Endothelial cell of umbilical vein (primary cell): ENCODE data around the genes ZMAT5 and MORC2.

DNA sequence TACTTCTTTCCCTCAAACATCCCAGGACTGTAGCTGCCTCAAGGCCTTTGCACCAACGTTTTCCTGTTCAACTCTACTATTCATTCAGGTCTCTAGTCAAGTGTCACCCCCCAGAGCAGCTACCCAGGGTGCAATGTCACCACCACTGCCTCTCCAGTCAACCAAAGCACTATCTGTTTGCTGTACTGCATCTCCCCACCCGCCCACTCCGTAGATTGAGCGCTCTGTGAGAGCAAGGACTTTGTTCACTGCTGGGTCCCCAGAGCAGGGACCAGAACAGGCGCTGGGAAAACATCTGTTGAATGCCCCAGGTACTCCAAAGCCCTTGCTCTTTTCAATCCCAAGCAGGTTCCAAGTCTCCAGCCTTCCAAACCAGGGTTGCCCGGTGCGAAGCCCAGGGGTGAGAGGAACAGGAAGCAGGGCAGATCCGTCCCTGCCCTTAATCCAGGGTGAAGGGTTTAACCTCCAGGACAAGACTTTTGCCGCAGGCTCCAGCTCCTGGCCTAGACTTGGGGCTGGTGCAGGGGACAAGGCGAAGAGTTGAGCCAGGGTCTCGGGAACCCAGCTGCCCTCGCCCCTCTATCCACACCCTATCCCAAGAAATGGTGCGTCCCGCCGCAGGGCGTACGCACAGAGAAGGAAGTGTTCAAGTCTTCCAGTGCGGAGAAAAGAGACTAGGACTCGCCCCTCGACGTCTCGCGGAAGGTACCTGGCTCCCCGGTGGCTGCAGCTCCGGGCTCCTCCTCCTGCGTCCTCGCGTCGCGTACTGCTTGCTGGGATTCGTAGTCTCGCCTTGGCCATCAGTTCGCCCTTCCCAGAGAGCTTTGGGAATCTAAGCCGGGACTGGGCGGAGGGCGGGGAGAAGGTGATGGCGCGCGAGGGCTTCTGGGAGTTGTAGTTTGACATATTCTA lies at the start of gene ZMAT5:
Gene ZMAT5, minus strand, starts transcription at position 768 of the 912 bp plus-strand sequence.
- PRO-cap, result unidirectional peak, minus-strand start at position 644 of the sequence; unidirectional peak, minus-strand start at position 768 of the sequence; bidirectional peak, plus-strand start outside the sequence, minus-strand start at position 826 of the sequence
CAGE:
- cytosol, long polyA minus RNA, result start-site peak on the minus strand centred at position 741 of the sequence, 15 bp wide, 8 reads
- cytosol, long polyA plus RNA, result start-site peak on the minus strand centred at position 769 of the sequence, 116 bp wide, 429 and 423 reads in 2 replicates
- long polyA plus RNA, result start-site peak on the minus strand centred at position 789 of the sequence, 91 bp wide, 115 and 217 reads in 2 replicates
- nucleus, long polyA minus RNA, result start-site peak on the minus strand centred at position 758 of the sequence, 34 bp wide, 43 reads
- nucleus, long polyA plus RNA, result no peak

DNA sequence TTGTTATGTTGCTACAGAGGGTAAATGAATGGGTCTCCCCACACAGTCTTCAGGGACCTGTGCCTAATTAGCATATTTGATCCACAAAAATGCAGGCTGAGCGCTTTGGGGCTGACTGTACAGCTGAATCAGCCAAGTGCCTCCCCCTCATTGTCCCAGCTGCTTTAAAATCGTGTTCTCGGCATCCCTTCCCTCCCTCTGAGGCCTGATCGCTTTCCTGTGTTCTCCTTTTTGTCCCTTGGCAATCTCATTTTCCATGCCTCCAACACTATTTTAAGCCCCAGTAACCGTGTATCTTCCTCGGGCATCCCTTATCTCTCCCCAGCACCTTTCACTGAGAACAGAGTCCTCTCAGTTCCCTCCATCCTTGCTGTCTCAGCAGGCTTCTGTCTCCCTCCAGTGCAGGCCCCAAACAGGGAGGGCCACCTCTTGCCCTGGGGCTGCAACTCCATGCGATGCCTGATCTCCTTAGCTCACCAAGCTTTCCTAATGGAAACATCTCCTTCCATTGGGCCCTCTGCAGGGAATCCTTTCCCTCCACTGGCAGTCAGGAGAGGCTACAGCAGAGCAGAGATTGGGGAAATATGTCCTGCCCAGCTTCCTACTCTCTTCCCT lies 13.7 kb downstream of the UQCR10 start:
- PRO-cap, result no peak
CAGE:
- cytosol, long polyA minus RNA, result no peak
- cytosol, long polyA plus RNA, result no peak
- long polyA plus RNA, result no peak
- nucleus, long polyA minus RNA, result no peak
- nucleus, long polyA plus RNA, result no peak

GRCh38 chr22:30210292-30210900 lies 36.2 kb downstream of the LIF start:
- PRO-cap, result no peak
CAGE:
- cytosol, long polyA minus RNA, result no peak
- cytosol, long polyA plus RNA, result no peak
- long polyA plus RNA, result no peak
- nucleus, long polyA minus RNA, result no peak
- nucleus, long polyA plus RNA, result no peak

DNA sequence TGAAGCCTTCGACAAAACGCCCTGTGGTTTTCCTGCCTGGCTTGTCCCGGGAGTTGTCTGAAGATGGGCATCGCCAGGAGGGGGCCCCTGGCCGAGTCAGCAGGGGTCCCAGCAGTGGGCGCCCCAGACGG lies 288 bp upstream of the LIF start:
- PRO-cap, result no peak
CAGE:
- cytosol, long polyA minus RNA, result no peak
- cytosol, long polyA plus RNA, result no peak
- long polyA plus RNA, result no peak
- nucleus, long polyA minus RNA, result no peak
- nucleus, long polyA plus RNA, result no peak

- PRO-cap, result bidirectional peak, plus-strand start at chr22:30288172, minus-strand start at chr22:30288007
CAGE:
- cytosol, long polyA minus RNA, result no peak
- cytosol, long polyA plus RNA, result no peak
- long polyA plus RNA, result no peak
- nucleus, long polyA minus RNA, result no peak
- nucleus, long polyA plus RNA, result no peak
Observed at GRCh38 chr22:30287864-30288422, 1.4 kb downstream of the CASTOR1 start.

- PRO-cap, result no peak
CAGE:
- cytosol, long polyA minus RNA, result no peak
- cytosol, long polyA plus RNA, result no peak
- long polyA plus RNA, result no peak
- nucleus, long polyA minus RNA, result no peak
- nucleus, long polyA plus RNA, result no peak
Observed at GRCh38 chr22:30296546-30297251, 7.4 kb upstream of the CASTOR1 start.

- PRO-cap, result no peak
CAGE:
- cytosol, long polyA minus RNA, result no peak
- cytosol, long polyA plus RNA, result no peak
- long polyA plus RNA, result no peak
- nucleus, long polyA minus RNA, result no peak
- nucleus, long polyA plus RNA, result no peak
Observed at GRCh38 chr22:30318711-30319510, 7.8 kb downstream of the TBC1D10A start.

- PRO-cap, result no peak
CAGE:
- cytosol, long polyA minus RNA, result no peak
- cytosol, long polyA plus RNA, result no peak
- long polyA plus RNA, result no peak
- nucleus, long polyA minus RNA, result no peak
- nucleus, long polyA plus RNA, result no peak
Observed at GRCh38 chr22:30325643-30326115, 1.1 kb downstream of the TBC1D10A start.

DNA sequence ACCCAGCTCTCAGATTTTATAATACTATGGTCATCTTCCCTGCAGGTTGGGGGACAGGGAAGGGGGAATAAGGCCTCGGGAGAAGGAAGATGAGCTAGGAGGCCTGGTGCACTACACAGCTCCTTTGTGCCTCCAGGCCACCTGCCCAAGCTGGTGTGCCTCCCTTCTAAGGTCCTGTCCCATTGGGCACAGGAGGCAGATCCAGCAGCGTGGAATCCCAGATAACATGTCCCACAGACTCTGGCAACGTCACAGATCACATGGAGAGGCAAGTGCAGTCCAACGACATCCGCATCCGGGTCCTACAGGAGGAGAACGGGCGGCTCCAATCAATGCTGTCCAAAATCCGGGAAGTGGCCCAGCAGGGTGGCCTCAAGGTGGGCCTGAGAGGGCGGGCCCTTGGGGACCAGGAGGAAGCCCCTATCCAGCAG lies 11.9 kb downstream of the RNF215 start:
- PRO-cap, result no peak
CAGE:
- cytosol, long polyA minus RNA, result no peak
- cytosol, long polyA plus RNA, result no peak
- long polyA plus RNA, result no peak
- nucleus, long polyA minus RNA, result no peak
- nucleus, long polyA plus RNA, result no peak

- PRO-cap, result no peak
CAGE:
- cytosol, long polyA minus RNA, result no peak
- cytosol, long polyA plus RNA, result no peak
- long polyA plus RNA, result no peak
- nucleus, long polyA minus RNA, result no peak
- nucleus, long polyA plus RNA, result no peak
Observed at GRCh38 chr22:30391147-30392169, 4.2 kb upstream of the RNF215 start.

DNA sequence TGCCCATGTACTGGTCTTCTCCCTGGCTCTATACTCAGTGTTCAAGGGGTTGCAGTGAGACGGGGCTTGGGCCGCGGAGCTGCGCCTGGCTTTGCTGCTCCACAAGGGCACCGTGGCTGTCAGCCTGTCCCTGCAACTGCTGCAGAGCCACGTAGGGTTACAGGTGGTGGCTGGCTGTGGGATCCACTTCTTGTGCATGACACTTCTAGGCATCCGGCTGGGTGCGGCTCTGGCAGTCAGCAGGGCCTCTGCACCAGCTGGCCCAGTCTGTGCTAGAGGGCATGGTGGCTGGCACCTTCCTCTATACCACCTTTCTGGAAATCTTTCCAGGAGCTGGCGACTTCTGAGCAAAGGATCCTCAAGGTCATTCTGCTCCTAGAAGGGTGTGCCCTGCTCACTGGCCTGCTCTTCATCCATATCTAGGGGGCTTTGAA lies 14.3 kb downstream of the MTFP1 start:
- PRO-cap, result no peak
CAGE:
- cytosol, long polyA minus RNA, result no peak
- cytosol, long polyA plus RNA, result no peak
- long polyA plus RNA, result no peak
- nucleus, long polyA minus RNA, result no peak
- nucleus, long polyA plus RNA, result no peak

GRCh38 chr22:30565980-30566548 lies 8.4 kb downstream of the GAL3ST1 start:
- PRO-cap, result no peak
CAGE:
- cytosol, long polyA minus RNA, result no peak
- cytosol, long polyA plus RNA, result no peak
- long polyA plus RNA, result no peak
- nucleus, long polyA minus RNA, result no peak
- nucleus, long polyA plus RNA, result no peak

DNA sequence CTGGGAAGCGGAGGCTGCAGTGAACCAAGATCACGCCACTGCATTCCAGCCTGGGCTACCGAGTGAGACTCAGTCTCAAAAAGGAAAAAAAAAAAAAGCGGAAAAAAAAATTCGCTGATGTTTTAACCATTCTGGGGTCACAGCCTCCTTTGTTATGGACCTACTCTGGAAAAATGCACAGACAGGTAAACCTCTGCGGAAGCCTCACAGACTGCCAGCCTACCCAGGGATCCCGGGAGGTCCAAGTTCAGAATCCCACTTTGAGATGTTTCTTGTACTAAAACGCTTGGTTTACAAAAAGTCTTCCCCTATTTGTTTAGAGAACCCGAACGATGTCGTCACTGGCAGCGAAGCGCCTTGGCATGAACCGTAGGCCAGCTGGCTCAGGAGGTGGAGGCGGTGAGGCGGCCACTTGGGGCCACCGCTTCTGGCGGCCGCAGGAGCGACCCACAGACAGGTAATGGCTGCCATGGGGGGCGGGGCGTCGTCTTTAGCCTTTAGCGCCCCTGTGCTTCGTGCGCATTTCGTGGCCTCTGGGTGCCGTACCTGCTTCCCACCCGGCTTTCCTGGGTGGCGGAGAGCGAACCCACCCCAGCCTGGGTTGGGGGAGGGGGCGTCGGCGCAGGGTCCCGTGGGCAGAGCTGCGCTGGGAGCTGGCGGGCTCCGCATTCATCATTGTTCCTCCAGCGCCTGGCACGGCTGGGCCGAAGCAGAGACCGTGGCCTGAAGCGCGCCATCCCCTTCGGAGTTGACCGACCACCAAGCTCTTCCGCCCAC lies 598 bp upstream of the OSBP2 start:
- PRO-cap, result bidirectional peak, plus-strand start at position 386 of the sequence, minus-strand start at position 462 of the sequence; bidirectional peak, plus-strand start at position 675 of the sequence, minus-strand start at position 685 of the sequence
CAGE:
- cytosol, long polyA minus RNA, result no peak
- cytosol, long polyA plus RNA, result no peak
- long polyA plus RNA, result no peak
- nucleus, long polyA minus RNA, result start-site peak on the plus strand centred at position 390 of the sequence, 99 bp wide, 12 reads
- nucleus, long polyA plus RNA, result no peak

DNA sequence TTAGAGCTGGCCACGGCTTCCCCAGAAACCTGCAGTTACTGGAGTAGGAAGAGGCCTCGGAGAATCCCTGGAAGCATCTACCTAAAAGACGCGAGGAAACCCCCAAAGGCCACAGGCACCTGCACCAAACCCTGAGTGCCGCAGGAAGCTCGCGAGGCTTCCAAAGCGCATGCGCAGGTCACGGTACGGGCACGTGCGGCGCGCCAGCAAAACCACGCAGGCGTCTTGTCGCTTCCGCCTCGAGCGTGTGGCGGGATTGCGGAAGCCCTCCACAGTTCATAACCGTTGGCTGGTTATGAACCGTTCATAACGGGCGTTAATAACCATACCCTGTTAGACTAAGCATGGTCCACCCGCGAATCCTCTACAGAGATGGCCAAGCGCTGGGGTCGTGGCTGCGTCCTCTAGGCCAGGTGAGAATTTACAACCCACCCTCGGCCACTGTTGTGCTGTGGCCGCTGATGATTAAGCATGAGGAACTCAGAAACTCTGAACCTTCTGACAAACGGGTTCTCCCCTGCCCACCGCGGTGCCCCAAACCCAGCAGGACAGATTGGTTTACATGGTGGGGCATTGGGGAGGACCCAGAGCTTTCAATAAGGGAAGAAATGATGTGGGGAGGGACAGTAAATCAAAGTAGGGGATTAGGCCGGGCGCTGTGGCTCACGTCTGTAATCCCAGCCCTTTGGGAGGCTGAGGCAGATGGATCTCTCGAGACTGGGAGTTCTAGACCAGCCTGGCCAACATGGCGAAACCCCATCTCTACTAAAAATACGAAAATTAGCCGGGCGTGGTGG lies 46.3 kb downstream of the MORC2 start:
- PRO-cap, result no peak
CAGE:
- cytosol, long polyA minus RNA, result no peak
- cytosol, long polyA plus RNA, result no peak
- long polyA plus RNA, result no peak
- nucleus, long polyA minus RNA, result no peak
- nucleus, long polyA plus RNA, result no peak

DNA sequence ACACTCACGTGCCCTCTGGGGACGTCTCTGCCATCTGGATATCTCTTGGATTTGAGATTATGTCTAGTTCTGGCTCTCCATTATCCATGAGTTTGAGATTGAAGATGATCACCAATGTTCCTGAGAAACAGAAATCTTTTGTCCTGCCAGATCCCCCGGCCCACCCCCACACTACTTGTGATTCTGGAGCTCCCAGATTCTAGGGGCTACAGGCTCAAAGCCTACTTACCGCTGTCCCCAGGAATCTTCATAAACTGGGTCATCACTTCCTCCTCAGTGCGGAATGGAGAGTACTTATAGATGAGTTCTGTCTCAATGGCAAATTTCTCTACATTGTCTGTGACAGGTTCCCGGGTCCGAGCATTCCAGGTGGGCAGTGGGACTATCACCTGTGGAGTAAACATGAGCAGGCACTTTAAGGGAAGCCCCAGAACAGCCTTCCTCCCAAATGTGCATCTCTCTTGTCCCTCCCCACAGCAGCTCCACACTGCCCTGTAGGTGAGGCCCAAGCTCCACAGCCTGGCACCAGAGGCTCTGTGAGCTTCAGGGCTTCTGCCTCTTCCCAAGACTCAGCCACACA lies 26.6 kb downstream of the MORC2 start:
- PRO-cap, result no peak
CAGE:
- cytosol, long polyA minus RNA, result no peak
- cytosol, long polyA plus RNA, result no peak
- long polyA plus RNA, result no peak
- nucleus, long polyA minus RNA, result no peak
- nucleus, long polyA plus RNA, result no peak

DNA sequence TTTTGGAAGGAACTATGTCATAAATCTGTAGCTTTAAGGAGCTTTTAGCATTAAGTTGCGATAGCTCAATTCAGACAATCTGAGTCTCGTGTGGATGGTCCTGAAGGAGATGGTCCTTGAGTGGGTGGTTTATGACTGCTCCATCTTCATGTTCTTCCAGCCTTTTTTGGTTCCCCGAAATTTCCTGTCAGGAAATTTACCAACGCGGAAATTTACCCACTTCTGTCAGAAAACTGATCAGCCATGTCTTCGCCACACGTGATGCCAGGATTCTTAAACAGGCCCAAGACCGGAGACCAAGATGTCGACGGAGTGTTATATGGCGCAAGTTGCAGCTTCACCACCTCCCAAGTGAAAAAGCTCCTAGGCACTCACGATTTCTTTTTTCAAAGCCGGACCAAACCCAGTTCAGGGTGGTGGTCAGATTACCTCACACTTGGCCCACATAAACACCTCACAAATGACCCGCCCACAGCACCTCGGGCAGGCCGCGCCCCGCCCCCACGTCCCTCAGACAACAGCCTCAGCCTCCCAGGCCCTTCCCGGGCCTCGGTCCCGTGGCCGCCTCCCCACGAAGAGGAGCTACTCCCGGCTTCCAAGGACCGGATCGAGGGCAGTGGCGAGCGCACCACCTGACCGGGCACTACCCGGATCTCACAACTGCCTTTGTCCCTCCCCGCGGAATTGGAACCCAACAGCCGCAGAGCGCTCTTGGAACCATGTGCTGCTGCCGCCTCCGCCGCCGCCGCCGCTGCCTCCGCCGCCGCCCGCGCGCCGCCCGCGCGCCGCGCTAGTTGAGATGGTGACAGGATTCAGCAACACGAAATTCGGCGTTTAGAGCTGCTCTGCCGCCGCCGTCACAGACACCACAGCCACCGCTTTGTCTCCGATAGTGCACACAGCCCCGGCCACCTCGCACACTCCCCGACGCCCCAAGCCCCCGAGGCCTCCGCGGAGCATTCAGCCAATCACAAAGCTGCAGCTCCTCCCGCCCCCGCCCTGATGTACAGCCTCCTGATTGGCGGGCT lies at the start of gene MORC2:
Gene MORC2, minus strand, starts transcription at position 662 of the 1,028 bp plus-strand sequence.
- PRO-cap, result bidirectional peak, plus-strand start at position 549 of the sequence, minus-strand start at position 554 of the sequence; bidirectional peak, plus-strand start at position 703 of the sequence, minus-strand start at position 658 of the sequence; bidirectional peak, plus-strand start outside the sequence, minus-strand start at position 923 of the sequence
CAGE:
- cytosol, long polyA minus RNA, result start-site peak on the minus strand centred at position 273 of the sequence, 263 bp wide, 17 reads
- cytosol, long polyA plus RNA, result no peak
- long polyA plus RNA, result start-site peak on the minus strand centred at position 931 of the sequence, 99 bp wide, 146 and 86 reads in 2 replicates
- nucleus, long polyA minus RNA, result no peak
- nucleus, long polyA plus RNA, result no peak

DNA sequence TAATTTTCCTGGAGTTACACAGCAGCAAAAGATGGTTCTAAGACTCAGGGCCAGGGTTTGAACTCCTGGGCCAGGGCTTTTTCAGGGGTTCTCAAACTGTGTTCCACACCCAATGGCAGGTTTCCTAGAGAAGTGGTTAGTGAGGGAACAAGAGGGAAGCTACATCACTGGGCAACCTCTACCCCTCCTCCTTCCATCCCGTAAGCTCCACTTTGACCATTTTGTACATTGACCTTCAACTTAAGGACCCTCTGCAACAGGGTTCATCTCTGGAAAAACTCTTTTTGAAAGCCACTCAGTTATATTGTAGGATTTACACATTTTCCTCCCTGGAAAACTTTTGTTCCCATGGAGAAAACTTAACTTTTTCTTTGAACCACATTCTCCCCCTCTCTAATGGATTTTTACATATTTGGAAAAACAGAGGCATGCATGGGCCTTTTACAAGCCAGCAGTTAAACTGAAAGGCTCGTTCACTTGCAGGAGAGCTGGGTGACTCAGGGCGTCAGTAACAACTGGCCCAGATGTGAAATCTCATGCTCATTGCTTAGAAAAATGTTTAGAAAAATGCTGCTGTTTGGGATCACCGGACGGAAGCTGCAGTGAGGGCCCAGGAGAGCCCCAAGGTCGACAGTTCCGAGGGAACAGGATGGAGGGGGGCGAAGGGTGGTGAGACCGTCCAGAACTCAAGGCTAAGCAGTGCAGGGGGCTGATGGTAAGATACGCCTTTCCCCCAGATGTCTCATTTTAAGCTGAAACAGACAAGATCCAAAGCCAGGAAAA lies 41.9 kb upstream of the SMTN start:
- PRO-cap, result no peak
CAGE:
- cytosol, long polyA minus RNA, result no peak
- cytosol, long polyA plus RNA, result no peak
- long polyA plus RNA, result no peak
- nucleus, long polyA minus RNA, result no peak
- nucleus, long polyA plus RNA, result no peak

GRCh38 chr22:31078804-31079674 lies 2.1 kb upstream of the SMTN start:
- PRO-cap, result no peak
CAGE:
- cytosol, long polyA minus RNA, result no peak
- cytosol, long polyA plus RNA, result no peak
- long polyA plus RNA, result no peak
- nucleus, long polyA minus RNA, result no peak
- nucleus, long polyA plus RNA, result no peak

- PRO-cap, result no peak
CAGE:
- cytosol, long polyA minus RNA, result no peak
- cytosol, long polyA plus RNA, result no peak
- long polyA plus RNA, result no peak
- nucleus, long polyA minus RNA, result no peak
- nucleus, long polyA plus RNA, result no peak
Observed at GRCh38 chr22:31082996-31083373, 1.9 kb downstream of the SMTN start.

- PRO-cap, result unidirectional peak, plus-strand start at chr22:31084379; unidirectional peak, plus-strand start at chr22:31084451; bidirectional peak, plus-strand start at chr22:31084996, minus-strand start at chr22:31084895
CAGE:
- cytosol, long polyA minus RNA, result no peak
- cytosol, long polyA plus RNA, result no peak
- long polyA plus RNA, result no peak
- nucleus, long polyA minus RNA, result no peak
- nucleus, long polyA plus RNA, result no peak
Observed at GRCh38 chr22:31083956-31085148, 3.2 kb downstream of the SMTN start.